NT2/D1 (cell line): ENCODE results near the gene CLP1.

GRCh38 chr11:57307225-57307721 lies 17.5 kb downstream of the TNKS1BP1 start:
- RRBS, 2 experiments, result no CpG with 5 or more reads among the region's 8 CpGs

- RRBS, 2 experiments, result no CpG with 5 or more reads among the region's 5 CpGs
Measured at GRCh38 chr11:57327208-57327583, 2.4 kb upstream of the TNKS1BP1 start.

GRCh38 chr11:57327584-57328037 lies 2.9 kb upstream of the TNKS1BP1 start:
- RRBS, 2 experiments, result no CpG with 5 or more reads among the region's 8 CpGs

GRCh38 chr11:57330716-57331229 lies 4.9 kb downstream of the SSRP1 start:
- RRBS, 2 experiments, result no CpG with 5 or more reads among the region's 8 CpGs

DNA sequence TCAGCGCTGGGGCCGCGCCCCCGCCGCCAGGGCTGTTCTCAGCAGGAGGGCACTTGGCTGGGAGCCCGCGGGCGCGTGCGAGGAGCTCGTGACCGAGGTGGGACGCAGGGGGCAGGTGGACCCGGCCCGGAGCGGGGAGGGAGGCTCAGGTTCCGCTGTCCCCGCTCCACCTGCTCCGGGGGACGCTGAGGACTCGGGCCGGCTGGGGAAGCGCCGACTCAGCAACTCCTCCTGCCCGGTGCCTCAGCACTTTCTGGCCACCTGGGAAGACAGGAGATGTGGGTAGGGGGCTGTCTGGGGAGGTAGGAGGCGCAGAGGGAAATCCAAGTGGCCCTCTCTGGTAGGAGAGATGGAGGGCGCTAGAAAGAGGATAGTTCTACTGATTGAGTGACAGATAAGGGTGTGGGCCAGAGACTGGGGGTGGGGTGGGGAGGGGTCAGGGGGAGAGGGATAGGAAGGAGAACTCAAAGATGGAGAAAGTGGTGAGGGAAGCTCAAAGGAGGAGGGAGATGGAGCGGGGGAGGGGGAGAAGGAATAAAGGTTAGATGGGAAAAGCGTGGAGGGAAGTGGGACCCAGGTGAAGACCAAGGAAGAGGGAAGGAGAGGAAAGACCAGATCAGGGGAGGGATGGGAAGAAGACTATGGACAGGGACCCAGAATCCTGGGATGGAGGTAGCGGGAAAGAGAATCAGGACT lies 839 bp downstream of the RTN4RL2 start:
- RRBS, 2 experiments, result 1 to 2% methylated on average over 5 to 8 of the region's 30 CpGs

GRCh38 chr11:57485608-57486189 lies 25.4 kb downstream of the RTN4RL2 start:
- RRBS, 2 experiments, result no CpG with 5 or more reads among the region's 9 CpGs

DNA sequence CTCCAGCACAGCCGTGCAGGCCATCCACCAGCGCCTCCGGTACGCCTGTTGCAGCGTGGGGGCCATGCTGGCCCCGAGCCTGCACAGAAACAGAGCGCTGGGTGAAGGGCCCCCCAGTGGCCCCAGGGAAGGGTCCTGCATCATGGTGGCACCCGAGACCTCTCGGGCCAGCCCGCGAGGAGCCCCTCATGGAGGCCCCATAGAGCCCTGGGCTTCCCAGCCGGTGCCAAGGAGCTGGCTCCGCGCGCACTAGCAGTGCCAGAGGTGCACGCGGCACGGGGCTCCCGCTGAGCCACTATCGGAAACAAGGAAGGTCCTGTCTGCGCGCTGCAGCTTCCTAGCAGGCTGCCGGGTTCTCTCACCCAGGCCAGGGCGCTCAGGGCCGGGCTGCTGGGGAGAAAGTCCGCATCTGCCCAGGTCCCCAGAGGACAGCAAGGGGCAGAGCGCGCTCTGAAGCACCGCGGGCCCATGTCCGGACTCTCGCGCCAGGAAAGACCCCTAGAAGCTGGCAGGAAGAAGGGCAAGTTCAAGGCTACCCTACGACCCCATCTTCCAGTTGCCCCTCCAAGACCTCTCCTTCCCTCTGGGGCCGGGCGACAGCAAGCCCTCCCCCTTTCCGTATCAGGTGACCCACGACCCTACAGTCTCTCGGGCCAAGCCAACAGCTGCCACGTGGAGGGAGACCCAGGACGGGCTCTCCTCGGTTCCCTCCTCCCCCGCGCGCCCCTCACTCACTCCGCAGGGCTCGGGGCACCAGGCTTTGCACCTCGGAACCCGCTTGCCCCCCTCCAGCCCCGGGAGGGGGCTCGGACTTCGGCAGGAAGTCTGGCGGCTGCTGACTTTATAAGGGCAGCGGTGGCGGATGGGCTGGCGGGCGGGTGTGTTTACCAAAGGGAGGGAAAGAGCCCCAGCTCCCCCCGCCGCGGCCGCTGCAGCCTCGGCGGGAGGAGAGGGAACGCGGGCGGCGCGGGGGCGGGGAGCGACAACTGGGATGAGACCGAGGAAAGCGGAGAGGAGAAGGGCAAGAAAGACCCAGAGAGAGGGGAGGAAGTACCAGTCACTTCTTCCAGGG lies 1.1 kb downstream of the SLC43A1 start:
- RRBS, 2 experiments, result 3 to 21% methylated on average over 7 to 9 of the region's 72 CpGs

DNA sequence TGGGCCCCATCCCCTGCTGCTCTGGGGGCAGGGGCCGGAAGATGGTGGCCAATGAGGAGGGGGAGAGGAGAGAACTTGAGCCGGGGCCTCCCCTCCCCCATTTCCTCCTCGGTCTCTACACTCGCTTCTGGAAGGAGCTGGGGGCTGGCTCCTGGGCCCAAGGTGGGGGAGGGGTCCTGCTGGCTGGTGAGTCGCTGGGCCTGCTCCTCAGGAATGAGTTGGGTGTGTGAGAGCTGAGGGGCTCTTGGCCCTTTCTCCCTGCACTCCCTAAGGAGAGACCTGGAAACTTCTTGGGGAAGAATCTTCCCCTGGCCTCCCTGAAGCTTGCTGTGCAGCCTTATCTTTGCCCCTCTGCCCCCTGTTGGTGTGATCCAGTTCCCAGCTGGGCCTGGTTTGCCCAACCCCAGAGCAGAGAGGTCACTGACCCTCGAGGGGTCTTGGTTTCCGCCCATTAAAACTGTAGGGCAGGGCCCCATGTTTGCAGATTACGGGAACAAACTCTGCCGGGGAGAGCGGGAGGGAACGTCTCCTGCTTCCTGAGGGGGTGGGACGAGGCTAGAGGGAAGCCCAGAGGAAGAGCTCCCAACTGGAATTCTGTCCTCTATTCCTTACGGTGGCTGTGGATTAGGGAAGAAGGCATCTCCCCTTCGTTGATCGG lies 10.1 kb downstream of the YPEL4 start:
- RRBS, 2 experiments, result no CpG with 5 or more reads among the region's 15 CpGs

DNA sequence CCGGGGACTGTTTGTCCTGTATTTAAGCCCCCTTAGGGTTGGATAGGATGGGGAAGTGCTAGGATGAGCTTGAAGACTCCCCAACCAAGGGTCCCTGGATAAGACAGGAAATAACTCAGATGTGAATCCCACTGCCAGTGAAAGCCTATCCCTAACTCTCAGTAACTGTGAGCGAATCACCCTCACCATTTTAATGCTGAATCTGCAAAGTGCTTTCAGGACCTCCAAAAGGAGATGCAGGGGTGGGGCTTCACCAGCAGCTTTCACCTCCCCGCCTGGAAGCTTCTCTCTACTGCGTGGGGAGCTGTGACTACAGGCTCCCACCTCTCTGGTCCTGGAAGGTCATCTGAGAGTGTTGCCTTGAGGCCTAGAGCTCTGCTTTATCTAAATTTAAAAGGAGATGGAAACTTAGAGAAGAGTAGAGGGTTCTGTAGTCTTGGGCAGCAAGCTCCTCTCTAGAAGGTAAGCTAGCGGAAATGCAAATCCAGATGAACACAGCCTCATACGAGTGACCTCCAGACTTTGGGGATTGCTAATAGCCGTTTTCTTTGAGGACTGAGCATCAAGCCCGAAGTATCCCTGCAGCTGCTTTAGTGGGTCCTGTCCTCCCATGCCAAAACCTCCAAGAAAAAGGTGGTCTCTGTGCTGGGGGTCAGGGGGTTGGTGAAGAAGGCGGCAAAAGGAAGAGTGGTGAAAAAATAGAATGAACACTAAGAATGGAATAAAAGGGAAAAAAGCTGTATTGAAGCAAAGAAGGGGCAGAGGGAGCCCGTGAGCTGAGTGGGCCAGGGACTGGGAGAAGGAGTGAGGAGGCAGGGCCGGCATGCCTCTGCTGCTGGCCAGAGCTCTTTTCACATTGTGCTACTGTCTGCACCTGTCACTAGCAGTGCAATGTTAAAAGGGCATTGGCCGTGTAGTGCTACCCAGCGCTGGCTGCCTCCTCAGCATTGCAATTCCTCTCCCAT lies 9.1 kb downstream of the YPEL4 start:
- RRBS, 2 experiments, result 22% methylated on average over 1 of the region's 13 CpGs; no CpG with 5 or more reads in 1 of the 2 experiments

GRCh38 chr11:57657250-57658018 lies at the start of gene CLP1:
CLP1 (plus strand) TSS chr11:57657762.
- RRBS, 2 experiments, result under 1 to 1% methylated on average over 8 to 12 of the region's 45 CpGs

DNA sequence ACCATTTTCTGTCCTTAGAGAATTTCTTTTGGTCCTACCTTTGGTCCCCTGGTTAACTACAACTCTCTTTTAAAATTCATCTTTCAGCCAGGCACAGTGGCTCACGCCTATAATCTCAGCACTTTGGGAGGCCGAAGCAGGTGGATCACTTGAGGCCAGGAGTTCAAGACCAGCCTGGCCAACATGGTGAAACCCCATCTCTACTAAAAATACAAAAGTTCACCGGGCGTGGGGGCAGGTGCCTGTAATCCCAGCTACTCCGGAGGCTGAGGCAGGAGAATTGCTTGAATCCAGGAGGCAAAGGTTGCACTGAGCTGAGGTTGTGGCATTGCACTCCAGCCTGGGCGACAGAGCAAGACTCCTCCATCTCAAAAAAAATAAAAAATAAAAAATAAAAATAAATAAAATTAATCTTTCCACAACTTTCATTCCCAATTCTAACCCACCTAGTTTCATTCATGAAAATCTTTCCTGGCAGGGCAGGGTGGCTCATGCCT lies 6.9 kb upstream of the SELENOH start:
- RRBS, 2 experiments, result no CpG with 5 or more reads among the region's 6 CpGs

- RRBS, 2 experiments, result no CpG with 5 or more reads among the region's 2 CpGs
Measured at GRCh38 chr11:57827096-57827511, 65.5 kb downstream of the CTNND1 start.

DNA sequence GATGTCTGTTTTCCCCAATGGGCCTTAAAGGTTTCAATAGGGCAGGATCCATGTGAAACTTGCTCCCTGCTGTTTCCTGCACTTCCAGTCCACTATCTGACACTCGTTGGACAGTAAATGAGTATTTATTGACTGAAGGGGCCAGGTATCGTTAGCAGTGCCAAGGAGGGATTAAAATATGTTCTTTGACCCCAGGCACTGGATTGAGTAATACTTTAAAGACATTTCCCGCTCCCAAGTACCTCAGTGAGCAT lies 23.4 kb upstream of the OR9Q2 start:
- RRBS, 2 experiments, result no CpG with 5 or more reads among the region's 3 CpGs

- RRBS, 2 experiments, result no CpG with 5 or more reads among the region's 6 CpGs
Measured at GRCh38 chr11:58592572-58593269, 13.9 kb downstream of the ZFP91 start.

DNA sequence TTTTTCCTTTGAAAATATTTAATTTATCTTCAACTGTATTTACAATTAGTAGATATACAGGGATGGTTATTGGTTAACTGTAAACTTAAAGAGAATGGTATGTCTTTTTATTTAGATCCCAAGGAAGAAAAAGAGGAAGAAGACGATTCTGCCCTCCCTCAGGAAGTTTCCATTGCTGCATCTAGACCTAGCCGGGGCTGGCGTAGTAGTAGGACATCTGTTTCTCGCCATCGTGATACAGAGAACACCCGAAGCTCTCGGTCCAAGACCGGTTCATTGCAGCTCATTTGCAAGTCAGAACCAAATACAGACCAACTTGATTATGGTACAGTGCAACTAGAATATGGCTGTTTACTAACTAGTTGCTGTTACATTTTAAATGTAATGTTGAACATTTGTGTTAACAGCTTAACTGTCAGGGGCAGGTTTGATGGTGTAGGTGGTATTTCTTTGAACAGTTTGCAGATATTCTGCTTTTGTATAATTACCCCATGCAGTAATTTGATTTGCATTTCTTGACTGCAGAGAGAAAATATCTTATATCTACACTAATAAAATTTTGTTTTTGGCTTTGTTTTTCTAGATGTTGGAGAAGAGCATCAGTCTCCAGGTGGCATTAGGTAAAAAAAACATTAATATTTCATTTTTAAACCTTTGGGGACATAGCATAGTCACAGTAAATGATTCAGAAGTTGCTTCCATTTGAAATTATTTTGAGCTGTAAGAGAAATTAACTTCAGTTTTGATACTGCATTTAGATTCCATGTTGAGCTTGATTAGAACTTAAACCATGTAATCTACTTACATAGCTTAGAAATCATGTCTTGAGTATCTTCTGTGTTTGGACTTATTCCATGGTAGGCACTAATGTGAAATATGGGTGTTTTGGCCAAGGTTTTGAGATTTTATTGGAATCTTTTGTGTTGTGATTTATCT lies 12.5 kb upstream of the CNTF start:
- RRBS, 2 experiments, result 95% methylated on average over 6 of the region's 8 CpGs

GRCh38 chr11:58674522-58675016 lies 52.1 kb downstream of the CNTF start:
- RRBS, 2 experiments, result 95 to 97% methylated on average over 3 of the region's 13 CpGs

- RRBS, 2 experiments, result no CpG with 5 or more reads among the region's 7 CpGs
Measured at GRCh38 chr11:59190784-59191394, 19.0 kb downstream of the DTX4 start.

DNA sequence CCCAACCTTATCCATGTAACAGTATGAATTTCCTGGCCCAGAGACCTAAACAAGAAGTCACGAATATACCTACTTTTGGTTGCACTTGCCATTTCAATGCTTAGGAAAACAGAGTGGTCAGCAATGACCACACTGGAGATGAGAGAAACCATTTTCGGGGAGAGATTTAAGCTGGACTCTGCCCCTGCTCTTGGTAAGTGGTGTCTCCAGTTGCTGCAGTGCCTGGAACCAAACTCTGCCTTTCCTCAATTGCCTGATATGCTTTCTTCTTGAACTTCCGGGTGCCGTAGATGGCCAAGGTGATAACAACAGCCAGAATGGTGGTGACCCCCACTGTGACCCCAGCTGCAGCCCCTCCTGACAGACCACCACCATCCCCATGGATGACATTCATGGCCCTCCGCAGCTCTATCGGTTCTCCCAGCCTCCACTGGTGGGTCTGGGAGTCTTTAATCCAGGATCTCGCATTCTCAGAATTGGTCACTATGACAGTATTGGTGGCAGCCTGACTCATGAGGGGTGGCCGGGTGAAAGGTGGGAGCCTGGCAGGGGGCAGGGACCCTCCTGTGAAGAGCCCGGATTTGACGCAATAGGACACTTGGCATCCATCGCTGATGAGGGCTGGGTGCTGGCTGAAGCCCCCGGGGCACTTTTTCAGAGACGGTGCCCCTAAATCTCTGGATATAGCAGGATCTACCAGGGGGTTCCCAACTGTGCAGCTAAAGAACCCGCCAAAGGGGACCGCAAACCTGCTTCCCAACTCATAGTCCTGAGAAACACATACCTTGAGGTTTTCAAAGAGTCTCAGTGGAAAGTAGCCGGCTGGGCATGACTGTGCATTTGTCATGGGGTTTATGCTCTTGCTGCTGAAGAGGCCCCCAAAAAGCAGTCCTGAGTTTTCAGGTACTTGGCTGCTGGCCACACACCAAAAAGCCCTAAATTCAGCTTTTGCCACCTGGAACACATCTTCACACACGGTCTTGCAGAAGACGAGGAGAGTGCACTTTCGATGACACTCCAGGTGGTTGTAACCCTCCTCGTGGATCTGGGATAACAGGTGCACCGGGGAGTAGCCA lies 1.8 kb downstream of the MPEG1 start:
- RRBS, 2 experiments, result 93 to 94% methylated on average over 5 of the region's 21 CpGs

DNA sequence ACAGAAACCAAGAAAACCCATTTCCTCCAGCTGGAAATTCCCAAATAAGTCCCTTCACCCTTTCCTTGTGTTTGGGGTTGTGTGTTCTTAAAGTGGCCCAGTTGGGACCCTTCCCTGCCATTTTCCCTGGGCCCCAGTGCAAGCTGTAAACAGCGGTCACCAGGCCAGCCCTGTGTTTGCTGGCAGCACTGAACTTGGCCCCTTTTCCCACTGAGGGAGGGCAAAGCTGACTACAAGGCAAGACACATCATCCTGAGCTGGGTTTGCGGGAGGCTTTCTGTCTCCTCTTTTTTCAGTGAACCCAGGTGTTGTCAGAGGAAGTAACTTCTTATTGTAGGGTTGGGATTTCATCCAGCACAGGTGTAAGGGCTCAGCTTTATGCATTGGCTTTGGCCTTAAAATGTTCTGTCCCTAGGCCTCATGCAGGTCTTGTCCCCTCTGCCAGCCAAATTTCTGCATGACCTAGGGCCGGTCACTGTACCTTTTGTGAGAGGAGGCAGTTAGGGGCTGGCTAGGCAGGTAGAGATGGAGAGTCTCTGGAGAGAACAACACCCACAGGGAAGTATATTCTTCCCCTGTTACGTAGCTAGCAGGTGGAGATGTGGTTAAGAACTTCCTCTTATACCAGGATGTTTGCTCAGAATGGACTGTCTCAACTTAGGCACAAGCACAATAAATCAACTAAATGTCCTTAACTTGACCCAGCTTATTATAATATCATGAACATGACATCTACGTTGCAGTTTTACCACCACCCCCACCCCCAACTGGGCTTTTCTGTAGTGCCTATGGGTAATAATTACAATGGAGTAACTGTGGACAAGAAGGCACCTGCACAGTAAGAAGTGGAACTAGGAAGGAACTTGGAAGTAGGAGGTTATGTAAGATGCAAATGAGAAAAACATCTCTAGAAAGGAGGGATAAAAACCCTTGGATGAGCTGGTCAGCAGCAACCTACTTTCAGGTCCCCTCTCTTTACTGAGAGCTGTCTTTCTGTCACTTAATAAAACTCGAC lies 60.5 kb upstream of the MPEG1 start:
- RRBS, 2 experiments, result no CpG with 5 or more reads among the region's 6 CpGs